Measurements from ENCODE around the genes SCGB2A1 and WDR74.

GRCh38 chr11:61955465-61956369, 5.6 kb downstream of the BEST1 start:
- RRBS = 72% methylated on average over 5 of the region's 59 CpGs

DNA sequence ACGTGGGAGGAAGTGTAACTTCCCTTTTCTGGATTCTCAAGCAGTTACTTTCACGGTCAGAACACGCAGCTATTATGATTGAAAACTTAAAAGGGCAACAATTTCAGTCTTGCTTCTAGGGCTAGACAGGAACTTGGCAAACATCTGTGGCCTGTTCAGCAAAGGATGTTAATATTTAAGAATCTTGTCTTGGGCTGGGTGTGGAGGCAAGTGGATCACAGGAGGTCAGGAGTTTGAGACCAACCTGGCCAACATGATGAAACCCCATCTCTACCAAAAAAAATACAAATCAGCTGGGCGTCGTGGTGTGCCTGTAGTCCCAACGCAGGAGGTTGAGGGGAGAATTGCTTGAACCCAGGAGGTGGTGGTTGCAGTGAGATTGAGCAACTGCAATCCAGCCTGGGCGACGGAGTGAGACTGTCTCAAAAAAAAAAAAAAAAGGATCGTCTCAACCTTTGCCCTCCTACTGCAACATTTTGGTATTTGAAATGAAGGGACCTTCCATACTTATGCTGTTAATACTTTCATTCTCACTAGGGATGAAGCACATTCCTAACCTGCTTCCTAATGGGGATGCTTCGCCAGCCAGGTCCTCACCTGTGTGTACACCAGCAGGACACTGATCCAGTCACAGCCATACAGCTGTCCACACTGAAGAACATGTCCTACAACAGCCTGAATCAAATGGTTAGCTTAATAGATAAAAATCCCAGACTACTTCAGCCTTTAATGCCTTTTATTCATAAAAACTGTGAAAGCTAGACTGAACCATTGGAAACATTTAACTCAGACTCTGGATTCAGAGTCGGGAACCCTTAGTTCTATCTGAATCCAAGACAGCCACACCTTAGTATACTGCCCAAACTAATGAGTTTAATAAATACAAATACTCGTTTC, 3.6 kb downstream of the FTH1 start:
- RRBS = no CpG with 5 or more reads among the region's 12 CpGs

DNA sequence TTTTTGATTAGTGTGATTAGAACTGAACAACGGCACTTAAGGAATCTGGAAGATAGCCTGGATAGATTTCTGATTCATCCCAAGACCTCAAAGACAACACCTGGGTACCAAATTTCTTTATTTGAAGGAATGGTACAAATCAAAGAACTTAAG, 3.1 kb downstream of the FTH1 start:
- RRBS = no CpG with 5 or more reads among the region's 1 CpG

DNA sequence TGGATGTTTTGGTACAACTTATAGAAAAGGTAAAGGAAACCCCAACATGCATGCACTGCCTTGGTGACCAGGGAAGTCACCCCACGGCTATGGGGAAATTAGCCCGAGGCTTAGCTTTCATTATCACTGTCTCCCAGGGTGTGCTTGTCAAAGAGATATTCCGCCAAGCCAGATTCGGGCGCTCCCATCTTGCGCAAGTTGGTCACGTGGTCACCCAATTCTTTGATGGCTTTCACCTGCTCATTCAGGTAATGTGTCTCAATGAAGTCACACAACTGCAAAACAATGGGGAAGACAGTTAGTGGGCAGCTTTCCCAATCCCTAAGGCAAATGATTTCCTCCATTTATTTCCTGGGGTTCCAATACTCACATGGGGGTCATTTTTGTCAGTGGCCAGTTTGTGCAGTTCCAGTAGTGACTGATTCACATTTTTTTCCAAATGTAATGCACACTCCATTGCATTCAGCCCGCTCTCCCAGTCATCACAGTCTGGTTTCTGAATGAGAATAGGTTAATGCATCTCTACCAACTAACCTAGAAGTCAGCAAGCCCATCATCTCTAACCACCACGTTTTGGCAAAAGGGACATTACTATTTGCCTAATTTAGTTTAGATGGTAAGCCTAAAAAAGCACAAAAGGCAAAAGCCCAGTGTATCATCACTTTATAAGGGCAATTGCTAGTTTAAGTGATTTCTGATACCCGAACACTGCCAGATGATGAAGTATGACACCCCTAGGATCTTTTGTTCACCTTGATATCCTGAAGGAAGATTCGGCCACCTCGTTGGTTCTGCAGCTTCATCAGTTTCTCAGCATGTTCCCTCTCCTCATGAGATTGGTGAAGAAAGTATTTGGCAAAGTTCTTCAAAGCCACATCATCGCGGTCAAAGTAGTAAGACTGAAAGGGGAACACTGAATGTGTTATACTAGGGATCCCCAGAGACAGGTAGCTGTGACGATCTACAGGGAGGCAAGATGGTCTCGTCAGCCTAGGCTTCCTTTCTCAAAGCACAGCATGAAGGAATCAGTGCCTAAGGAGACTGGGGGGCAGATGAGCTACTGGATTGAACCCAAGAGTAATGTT, 2.5 kb downstream of the FTH1 start:
- RRBS = no CpG with 5 or more reads among the region's 16 CpGs

GRCh38 chr11:61969909-61970512, 2.6 kb upstream of the FTH1 start:
- RRBS = no CpG with 5 or more reads among the region's 2 CpGs

GRCh38 chr11:62124252-62124854, 542 bp downstream of the INCENP start:
- RRBS = 4% methylated on average over 7 of the region's 27 CpGs

DNA sequence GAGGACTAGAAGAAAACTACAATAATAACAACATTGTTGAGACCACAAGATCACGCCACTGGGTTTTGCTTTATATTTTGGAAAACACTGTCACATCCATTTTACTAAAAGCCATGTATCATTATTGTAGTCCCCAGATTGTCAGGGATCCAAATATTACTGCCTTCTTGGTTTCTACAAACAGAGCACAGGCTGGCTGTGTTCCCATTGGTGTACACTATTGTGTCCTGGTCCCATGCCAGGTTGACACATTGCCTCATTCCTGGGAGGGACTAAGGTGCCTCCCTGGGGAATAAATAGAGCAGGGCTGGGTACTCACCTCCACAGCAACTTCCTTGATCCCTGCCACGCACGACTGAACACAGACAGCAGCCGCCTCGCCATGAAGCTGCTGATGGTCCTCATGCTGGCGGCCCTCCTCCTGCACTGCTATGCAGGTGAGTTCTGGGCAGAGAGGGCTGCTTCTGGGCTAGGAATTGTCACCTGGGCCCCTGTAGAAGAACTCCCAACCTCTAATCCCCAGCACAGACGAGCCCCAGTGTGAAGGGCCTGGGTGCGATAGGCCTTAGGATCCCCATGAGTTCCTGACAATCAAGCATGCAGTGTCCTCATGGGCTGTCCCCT, at the start of gene SCGB2A1:
TSS of gene SCGB2A1 (plus strand) at position 324 of the 624 bp plus-strand sequence.
- RRBS = no CpG with 5 or more reads among the region's 8 CpGs

GRCh38 chr11:62326620-62327331, 10.5 kb upstream of the ASRGL1 start:
- RRBS = no CpG with 5 or more reads among the region's 8 CpGs

DNA sequence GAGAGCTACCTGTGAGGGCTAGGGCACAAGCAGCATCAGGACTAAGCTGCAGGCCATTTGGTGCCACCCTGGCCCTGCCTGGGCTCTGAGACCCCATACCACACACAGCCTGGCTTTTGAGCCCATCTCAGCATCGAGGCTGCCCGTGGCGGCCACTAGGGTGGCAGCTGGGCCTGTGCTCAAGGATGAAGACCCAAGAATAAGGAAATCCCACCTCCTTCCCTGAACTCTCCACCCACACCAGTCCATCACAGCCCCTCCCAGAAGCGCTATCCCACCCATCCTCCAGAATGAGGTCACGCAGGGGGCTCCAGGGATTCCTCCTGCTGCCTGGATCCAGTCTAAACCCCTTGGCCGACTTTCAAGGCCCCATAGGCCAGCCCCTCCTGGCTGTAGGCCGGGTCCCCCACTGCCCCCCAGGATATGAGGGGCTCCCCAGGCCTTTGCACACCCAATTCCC, 19.0 kb upstream of the SCGB1A1 start:
- RRBS = no CpG with 5 or more reads among the region's 7 CpGs

GRCh38 chr11:62508074-62509039, 38.2 kb downstream of the AHNAK start:
- RRBS = no CpG with 5 or more reads among the region's 23 CpGs

GRCh38 chr11:62515895-62516753, 30.5 kb downstream of the AHNAK start:
- RRBS = no CpG with 5 or more reads among the region's 10 CpGs

DNA sequence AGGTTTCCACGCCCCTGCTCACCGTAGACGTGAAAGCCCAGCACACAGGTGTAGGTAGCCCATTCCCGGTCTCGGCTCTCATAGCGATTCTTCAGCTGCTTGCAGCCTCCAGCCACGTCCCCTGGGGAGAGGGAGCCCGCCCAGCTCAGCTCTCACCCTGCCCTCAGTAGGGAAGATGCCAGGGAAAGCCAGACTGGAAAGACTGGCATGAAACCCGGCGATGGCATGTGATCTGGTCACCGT, 1.4 kb upstream of the MTA2 start:
- RRBS = no CpG with 5 or more reads among the region's 11 CpGs

DNA sequence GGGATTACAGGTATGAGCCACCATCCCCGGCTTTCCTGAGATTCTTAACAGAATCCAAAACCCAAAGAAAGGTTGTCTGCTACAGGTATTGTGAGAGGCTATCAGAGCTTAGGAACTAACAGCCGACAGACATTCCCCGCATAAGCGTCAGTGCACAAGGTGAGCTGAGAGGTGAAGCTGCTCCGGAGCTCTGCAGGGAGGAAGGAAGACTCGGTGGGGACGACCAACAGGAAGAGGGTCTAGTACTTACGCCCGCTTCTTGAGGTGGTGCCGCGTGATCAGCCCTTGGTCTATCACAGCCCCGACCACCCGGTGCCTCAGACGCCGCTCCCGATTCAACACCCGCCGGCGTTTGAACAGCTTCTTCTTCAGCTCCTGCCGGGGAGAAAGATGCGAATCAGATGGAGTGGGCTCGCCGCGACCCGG, 398 bp downstream of the C11orf98 start:
- RRBS = 3% methylated on average over 13 of the region's 25 CpGs

GRCh38 chr11:62719507-62720312, 7.5 kb downstream of the HNRNPUL2 start:
- RRBS = no CpG with 5 or more reads among the region's 7 CpGs

DNA sequence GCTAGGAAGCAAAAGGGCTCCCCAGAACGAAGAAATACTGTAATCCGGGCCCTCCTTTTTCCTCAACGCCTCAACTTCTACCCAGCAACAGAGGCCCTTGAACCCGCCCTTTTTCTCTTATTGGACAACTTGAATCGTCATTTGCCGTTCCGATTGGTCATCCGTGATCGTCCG, 457 bp upstream of the HNRNPUL2 start:
- RRBS = under 1% methylated on average over 5 of the region's 10 CpGs

DNA sequence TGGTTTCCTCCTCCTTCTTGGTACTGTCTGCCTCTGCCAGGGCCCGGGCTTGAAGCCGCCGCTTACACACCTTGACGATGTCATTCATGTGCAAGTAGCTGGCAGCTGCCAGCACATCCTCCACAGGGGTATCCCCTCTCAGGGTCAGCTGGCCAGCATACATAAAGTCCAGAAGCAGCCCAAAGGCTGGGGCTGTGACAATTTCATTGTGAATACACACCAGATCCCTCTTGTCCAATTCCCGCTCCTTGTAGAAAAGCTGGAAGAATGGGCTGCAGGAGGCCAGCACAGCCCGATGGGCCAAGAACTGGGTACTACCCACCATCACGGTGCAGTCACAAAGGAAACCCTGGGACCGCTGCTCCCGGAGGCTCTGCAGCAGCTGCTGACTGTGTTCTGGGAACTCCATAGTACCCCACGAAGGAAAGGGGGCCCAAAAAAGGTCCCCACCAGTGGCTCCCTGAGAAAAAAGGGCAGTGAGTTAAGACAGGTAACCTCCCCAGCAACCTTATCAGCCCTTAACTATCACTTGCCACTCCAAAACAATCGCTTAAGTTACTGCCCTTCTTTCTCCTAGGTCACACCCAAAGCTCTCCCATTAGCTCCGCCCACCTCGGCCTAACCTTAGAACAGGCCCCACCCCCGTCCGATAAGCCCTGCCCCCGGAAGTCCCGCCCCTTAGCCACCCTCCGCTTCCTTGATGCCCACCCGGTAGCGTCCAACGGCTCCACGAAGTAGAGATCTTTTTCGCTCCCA, 526 bp downstream of the ZBTB3 start:
- RRBS = 0% methylated on average over 4 of the region's 23 CpGs

- RRBS = no CpG with 5 or more reads among the region's 5 CpGs
Measured at GRCh38 chr11:62762785-62763099, 1.4 kb downstream of the POLR2G start.

GRCh38 chr11:62770552-62771093, 573 bp upstream of the TAF6L start:
- RRBS = 5% methylated on average over 3 of the region's 19 CpGs

- RRBS = no CpG with 5 or more reads among the region's 31 CpGs
Measured at GRCh38 chr11:62839439-62839977, at the start of gene WDR74. Gene WDR74 (minus strand): TSS chr11:62839590.

- RRBS = no CpG with 5 or more reads among the region's 33 CpGs
Measured at GRCh38 chr11:62841174-62841924, 2.0 kb upstream of the WDR74 start.